Thoracic aorta endothelial cell (primary cell): Measurements from ENCODE around the genes DHX30, NME6 and CCDC51.

- CAGE, long polyA plus RNA: no peak
Measured at GRCh38 chr3:47121180-47122477, 42.3 kb downstream of the SETD2 start.

GRCh38 chr3:47381329-47381801, 544 bp downstream of the PTPN23 start:
- CAGE, long polyA plus RNA: no peak

- CAGE, long polyA plus RNA: no peak
Measured at GRCh38 chr3:47662234-47662710, 83.6 kb upstream of the CSPG5 start.

DNA sequence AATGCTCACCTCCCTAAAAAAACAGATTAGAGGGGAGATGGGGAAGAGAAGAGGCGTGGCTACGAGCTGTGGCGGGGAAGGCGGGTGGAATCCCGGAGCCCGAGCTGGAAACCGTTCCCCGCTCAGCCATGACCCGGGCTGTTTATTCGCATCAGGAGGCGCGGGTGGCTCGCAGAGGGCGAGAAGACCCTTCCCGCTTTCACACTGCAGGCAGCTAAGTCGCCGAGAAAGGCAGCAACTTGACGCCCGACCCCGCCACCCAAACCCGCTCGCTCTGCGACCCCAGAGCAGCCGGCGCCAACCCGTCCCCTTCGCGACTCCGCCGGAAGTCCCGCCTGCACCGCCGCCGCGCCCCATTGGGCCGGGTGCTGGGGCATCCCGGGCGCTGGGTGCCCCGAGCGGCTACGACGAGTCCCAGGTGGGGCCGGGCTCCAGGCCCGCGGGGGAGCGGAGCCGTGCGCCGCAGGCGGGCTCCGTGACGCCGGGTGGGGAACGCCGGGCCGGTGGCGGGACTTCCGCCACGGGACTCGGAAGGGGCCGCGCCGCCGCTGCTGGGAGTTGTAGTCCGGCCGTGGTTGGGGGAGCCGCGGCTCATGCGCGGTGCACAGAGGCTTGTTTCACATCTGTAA, at the start of gene DHX30:
TSS of gene DHX30 (plus strand) at position 561 of the 629 bp plus-strand sequence.
- CAGE, long polyA plus RNA: no peak

- CAGE, long polyA plus RNA: no peak
Measured at GRCh38 chr3:47848917-47849887, 46.3 kb downstream of the DHX30 start.

- CAGE, long polyA plus RNA: no peak
Measured at GRCh38 chr3:47962077-47962303, 54.2 kb downstream of the MAP4 start.

DNA sequence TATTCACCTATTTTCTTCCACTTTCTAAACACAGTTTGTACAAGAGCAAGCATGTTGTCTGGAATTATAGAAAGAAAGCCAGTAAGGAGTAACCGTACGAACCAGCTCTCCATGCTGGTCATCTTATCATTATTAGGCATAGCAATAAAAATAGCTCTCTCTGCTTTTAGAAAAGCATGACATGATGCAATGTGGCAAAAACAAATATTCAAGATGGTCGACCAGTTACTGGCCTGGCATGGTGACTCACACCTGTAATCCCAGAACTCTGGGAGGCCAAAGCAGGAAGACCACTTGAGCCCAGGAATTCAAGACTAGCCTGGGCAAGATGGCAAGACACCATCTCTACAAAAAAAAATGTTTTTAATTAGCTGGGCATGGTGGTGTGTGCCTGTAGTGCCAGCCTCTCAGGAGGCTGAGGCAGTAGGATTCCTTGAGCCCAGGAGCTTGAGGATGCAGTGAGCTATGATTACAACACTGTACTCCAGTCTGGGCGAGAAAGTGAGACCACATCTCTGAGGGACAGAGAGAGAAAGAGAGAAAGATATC, 2.7 kb upstream of the MAP4 start:
- CAGE, long polyA plus RNA: no peak

DNA sequence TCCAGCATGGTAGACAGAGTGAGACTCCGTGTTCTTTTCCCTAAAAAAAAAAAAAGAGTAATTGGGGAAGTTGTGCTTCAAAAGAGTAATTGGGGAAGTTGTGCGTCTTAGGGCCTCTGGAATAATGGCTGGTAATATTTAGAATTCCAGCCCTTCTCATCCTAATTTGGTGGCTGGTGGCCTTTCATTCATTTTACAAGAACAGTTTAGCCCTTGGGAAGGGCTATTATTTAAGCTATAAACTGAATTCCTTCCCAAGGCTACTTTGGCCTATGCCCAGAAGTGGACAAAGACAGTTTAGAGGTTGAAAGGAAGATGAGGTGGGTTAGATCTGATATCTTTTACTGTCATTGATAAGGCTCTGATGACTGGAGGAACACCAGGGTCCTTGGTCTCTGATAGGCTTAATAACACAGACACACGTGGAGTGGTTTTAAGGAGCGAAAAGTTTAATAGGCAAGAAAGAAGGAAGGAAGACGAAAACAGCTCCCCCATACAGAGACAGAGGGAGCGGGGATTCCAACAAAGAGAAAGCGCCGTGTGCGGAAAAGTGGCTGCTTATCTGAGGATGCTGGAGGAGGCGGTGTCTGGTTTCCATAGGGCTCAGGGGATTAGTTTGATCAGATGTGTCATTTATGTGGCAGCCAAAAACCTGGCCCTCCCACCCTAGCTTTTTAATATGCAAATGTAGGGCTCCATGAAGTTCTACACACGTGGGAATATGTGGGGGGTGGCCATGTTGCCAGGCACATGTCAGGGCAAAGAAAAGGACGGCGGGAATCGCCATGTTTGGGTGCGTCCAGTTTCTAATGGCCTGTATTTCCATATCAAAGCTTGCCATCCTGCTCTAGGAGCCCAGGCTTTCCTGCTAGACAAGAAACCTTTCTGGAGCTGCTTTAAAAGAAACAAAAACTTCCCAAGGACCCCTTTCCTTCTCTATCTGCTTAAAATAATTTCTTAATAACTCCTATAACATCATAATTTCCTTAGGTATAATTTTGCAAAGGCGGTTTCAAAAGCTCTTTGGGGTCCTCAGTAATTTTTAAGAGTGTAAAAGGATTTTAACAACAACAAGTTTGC, 958 bp upstream of the ZNF589 start:
- CAGE, long polyA plus RNA: no peak

GRCh38 chr3:48267893-48269134, 27.4 kb downstream of the ZNF589 start:
- CAGE, long polyA plus RNA: no peak

DNA sequence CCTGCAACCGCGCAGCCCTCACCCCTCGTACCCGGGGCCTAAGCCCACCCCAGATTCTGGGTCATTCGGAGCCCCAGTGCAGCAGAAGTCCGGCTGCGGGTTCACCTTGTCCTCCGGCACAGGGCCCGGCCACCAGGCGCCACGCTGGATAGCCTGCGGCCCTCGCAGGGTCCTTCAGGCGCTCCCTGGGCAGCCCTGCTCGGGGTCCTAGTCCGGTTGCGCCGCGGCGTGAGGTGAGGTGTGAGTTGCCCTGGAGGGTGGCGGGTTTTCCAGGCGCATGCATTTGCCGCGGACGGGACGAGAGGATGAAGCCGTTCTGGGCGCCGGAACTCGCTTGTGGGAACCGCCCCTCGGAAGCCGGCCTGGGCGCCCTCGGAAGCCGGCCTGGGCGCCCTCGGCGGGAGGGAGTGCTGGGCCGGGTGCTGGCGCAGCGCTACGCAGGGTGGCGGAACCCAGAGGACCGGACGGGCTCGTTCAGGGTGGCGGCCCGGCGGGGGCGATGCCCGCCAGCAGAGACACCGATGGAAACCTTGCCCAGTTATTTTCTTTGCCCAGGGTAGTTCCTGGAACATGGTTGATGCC, at the start of gene NME6:
TSS of gene NME6 (minus strand) at position 120 of the 582 bp plus-strand sequence.
- CAGE, long polyA plus RNA: no peak

- CAGE, long polyA plus RNA: no peak
Measured at GRCh38 chr3:48367089-48367510, 4.9 kb upstream of the FBXW12 start.

- CAGE, long polyA plus RNA: no peak
Measured at GRCh38 chr3:48398257-48399155, 26.5 kb downstream of the FBXW12 start.

- CAGE, long polyA plus RNA: no peak
Measured at GRCh38 chr3:48433542-48434248, 3.8 kb upstream of the PLXNB1 start.

DNA sequence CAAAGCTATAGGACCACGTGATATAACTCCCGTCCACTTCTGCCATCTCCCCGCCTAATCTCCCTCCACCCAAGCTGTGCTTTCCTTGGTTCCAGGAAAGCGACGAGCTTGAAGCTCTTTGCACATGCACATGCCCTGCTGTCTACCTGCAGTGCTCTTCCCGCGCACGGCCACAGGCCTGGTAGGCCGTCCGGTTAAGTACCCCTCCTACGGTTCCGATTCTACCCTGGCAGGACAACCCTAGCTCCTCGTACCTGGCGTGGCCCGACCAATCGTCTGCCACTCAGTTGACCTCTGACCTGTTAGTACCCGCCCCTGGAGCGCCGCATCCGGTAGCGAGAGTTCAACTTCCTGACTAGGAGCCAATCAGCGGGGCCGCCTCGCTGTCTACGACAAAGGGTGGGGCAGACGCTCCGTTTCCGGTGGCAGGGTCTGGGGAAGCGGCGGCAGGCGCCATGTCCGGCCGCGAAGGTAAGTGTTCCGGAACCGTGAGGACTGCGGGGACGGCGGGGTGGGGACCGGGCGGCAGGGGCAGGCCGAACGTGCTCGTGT, at the start of gene CCDC51:
TSS of gene CCDC51 (minus strand) at position 278 of the 552 bp plus-strand sequence.
- CAGE, long polyA plus RNA: no peak

DNA sequence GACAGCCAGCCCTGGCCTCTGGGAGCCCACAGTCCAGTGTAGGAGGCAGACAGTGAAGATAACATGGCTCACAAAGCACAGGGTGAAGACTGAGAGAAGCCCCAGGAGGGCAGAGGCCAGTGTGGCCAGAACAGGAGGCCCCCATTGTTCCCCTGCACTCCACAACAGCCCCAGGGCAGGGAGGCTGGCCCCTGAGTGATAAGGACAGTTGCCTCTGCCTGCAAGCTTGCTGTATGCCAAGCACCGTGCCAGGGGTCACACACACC, 4.1 kb downstream of the TREX1 start:
- CAGE, long polyA plus RNA: no peak

GRCh38 chr3:48507126-48508321, 3.5 kb upstream of the SHISA5 start:
- CAGE, long polyA plus RNA: no peak

GRCh38 chr3:48618461-48618902, 3.1 kb downstream of the TMEM89 start:
- CAGE, long polyA plus RNA: no peak

- CAGE, long polyA plus RNA: no peak
Measured at GRCh38 chr3:48634487-48635352, 541 bp downstream of the SLC26A6 start.

DNA sequence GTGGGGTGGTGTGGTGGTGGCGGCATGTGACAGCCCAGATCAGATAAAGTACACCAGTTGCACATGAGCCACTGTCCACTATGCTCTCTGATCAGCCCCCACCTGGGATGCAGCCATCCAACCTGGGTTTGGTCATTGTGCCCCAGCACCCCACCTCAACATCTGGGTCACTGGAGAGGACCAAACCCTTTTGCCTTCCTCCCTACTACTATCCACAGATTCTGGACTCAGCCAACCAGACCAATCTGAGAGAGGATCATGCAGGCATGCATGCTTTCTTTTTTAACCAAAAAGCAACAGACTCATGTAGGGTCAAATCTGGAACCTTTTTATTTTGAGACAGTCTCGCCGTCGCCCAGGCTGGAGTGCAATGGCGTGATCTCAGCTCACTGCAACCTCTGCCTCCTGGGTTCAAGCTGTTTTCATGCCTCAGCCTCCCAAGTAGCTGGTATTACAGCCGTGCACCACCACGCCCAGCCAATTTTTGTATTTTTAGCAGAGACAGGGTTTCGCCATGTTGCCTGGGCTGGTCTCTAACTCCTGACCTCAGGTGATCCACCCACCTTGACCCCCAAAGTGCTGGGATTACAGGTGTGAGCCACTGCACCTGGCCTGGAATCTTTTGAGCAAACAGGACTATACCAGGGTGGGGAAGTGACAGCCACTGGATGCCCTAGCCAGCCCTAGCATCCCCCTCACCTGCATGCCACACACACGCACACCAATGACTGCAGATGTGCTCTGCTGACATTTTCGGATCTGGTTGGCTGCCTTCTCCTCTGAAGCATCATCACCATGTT, 3.3 kb upstream of the NCKIPSD start:
- CAGE, long polyA plus RNA: no peak

DNA sequence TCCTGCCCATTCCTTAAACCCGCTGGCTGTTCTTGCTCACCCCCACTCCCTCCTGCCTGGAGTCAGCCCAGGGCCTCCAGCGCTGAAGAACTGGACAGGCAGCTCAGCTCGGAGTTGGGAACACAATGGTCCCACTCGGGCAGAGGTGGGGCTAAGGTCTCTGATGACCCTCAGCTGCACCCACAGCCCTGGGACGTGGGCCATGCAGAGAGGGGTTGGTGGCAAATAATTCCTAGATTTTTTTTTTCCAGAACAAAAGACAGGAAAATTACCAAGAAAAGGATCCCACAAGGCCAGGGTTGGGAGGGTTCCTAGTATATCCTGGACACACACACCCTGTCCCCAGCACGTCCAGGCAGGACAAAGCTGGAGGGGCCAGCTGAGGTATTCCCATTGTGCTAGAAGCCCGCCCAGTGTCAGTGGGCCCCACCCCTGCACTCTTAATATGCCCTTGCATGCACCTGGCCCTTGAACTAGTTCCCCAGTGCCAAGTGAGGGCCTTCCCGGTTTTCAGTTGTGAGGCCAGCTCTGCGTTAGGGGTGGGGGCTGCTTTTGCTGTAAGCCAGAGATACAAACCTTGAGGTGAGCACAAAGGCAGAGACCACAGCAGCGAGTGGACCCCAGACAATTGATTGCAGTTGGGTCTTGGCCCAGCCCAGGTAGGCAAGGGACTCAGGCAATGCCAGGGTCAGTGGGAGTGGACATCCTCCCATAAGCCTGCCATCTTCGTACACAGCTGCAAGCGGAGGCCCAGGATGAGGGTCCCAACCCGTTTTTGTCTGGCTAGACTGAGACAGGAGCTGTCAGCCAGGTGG, 22.2 kb upstream of the IP6K2 start:
- CAGE, long polyA plus RNA: no peak